Temporal lobe (tissue), 2 donors: ENCODE measurements around a stretch of chr1.

DNA sequence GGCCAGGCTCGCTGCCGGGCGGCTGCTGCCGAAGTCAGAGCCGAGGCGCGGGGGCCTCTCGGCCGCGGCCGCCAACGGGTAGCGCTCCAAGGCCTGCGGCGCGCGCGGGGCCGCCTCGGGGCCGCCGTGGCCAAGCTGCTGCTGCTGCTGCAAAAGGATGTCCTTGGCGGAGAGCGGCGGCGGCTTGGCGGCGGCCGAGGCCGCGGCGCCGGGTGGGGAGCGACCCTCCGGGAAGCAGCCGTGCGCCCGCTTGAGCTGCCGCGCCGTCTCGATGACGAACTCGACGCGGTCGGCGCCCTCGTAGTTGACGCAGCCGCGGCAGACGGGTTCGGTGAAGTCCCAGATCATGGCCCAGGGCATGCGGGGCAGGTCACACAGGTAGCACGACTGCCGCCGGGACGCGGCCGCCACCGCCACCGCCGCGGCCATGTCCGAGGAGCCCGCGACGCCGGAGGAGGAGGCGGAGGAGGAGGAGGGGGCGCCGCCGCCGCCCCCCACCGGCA lies 861 bp downstream of the IRF2BP2 start:
- RAMPAGE, long total RNA: no peak

- RAMPAGE, long total RNA: no peak
Measured at GRCh38 chr1:234718873-234719428, 109.0 kb upstream of the IRF2BP2 start.

DNA sequence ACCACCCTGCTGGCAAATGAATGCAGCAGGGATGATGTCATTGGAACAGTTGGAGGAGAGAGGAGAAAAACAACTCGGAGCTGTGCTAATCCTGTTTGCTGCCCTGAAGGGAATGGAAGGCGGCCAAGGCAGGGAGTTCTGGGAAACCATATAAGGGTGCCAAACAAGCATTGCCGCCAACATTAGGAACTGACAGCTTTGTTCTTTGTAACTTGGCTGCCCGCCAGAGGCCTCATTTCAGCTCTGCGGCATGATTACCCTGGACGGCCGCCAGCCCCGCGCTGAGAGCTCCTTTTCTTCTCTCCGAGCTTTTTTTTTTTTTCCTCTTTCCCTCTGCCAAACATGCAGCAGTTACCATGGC lies 114.2 kb upstream of the IRF2BP2 start:
- RAMPAGE, long total RNA: no peak

- RAMPAGE, long total RNA: no peak
Measured at GRCh38 chr1:234751065-234751896, 141.3 kb upstream of the IRF2BP2 start.

- RAMPAGE, long total RNA: no peak
Measured at GRCh38 chr1:234816437-234816880, 206.5 kb upstream of the IRF2BP2 start.

DNA sequence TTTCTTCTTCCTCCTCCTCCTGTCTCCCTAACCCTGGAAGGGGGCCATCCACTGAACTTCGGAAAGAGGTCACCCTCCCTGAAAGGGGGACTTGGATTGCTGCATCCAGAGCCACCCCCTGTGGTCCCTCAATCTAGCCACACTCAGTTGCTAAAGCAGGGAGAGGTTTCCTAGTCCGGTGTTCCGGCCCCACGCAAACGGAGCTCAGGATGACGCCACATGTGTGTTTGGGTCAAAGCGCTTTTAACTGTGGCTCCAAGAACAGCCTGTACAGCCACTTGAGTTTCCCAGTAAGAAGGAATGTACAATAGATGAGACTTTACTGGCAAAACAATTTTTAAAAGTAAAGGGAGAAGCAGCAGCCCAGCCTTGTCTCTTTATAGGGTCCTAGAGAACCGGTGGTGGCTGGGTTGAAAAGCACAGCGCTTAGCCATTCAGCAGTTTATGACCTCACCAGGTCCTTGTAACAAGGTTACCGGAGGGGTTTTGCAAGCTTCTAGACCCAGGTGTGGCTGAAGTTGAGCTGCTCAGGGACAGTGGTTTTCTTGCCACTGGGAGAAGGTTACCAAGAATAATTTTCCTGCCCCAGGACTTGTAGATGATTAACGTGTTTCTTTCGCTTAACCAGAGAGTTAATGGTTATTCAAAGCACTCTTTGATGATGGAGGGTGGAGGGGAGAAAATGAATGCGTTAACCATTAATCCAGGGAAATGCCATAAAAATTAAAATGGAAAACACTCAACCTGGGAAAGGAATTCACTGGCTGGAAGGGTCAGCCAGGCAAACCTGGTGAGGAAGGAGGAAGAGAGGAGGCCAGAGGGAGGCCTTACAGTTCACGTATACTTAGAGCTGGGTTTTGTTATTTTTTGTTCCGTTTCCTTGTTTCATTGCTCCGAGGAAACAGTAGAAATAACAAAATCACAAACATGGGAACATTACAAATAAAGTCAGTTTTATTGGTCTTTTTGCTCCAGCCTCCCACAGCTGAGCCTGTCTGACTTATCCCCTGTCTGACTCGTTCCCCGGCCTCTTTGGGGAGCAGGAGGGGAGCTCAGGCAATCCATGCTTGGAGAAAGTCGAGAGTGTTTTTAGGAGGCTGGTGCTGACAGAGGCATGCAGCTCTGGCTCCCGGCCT lies 207.3 kb upstream of the IRF2BP2 start:
- RAMPAGE, long total RNA: no peak

GRCh38 chr1:234844312-234845017 lies 234.5 kb upstream of the IRF2BP2 start:
- RAMPAGE, long total RNA: no peak

DNA sequence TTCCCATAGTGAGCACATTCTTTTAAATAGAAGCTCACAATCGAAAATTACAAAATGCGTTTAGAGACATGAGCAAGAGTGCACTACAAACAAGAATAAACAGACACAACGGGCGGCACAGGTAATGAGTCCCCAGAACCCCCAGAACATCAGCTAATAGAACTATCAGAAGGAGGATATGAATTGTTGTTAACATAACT lies 235.6 kb upstream of the IRF2BP2 start:
- RAMPAGE, long total RNA: no peak

- RAMPAGE, long total RNA: no peak
Measured at GRCh38 chr1:234865933-234866906, 256.2 kb upstream of the IRF2BP2 start.

DNA sequence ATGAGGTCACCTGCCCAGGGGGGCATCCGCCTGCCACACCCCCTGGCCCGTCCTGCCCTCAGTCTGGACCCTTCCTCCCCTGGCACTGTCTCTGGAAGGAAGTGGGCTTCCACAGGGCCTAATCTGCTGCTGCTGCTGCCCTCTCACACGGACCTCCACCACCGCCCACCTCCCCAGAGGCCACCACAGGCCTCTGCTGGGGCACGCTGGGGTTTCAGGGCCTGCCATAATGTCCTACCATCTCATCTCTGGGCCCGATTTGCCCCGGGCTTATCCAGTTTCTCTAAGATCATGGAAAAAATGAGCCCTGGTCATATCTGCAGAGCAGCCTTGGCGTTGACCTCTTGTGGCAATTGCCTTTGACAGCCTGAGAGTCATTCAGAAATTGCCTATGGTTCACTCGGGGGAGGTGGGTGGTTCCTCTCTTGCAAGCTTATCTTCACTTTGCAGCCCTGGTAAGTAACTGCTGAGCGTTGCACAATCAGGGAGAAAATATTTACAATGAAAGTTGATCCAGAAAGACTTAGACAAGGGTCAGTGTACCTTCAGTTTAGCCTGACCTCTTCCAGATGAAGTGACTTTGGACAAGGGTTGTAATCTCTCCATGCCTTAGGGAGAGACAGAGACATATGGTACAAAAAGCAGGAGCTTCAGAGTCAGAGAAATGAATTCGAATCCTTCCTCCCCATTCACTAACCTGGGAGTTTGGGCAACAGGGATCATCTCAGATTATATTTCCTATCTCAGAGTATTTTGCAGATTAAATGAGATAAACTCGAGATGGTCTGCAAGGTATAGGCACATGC lies 252.4 kb downstream of the TOMM20 start:
- RAMPAGE, long total RNA: no peak

- RAMPAGE, long total RNA: no peak
Measured at GRCh38 chr1:234917984-234919030, 210.3 kb downstream of the TOMM20 start.

DNA sequence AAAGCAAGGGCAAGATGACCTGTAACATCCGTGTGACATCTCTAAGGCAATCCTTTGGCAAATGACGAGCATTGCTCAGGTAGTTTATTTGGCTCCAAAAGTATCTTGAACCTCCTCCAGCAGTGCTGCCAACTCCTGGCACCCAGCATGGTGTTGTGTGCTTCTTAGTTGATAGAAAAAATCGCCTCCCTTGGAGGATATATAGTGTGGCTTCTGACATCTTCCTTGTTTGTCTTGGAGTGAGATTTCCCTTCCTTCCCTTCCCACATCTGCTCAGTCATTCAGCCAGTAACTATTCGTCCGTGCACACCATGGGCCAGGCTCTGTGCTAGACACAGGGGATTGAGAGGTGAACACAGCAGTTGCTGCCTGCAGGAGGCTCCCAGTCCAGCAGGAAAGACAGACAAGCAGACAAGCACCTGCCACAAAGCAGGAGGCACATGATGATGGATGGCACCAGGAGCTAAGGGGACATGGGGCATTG lies 121.7 kb downstream of the TOMM20 start:
- RAMPAGE, long total RNA: no peak

GRCh38 chr1:235022105-235023025 lies 106.3 kb downstream of the TOMM20 start:
- RAMPAGE, long total RNA: no peak

DNA sequence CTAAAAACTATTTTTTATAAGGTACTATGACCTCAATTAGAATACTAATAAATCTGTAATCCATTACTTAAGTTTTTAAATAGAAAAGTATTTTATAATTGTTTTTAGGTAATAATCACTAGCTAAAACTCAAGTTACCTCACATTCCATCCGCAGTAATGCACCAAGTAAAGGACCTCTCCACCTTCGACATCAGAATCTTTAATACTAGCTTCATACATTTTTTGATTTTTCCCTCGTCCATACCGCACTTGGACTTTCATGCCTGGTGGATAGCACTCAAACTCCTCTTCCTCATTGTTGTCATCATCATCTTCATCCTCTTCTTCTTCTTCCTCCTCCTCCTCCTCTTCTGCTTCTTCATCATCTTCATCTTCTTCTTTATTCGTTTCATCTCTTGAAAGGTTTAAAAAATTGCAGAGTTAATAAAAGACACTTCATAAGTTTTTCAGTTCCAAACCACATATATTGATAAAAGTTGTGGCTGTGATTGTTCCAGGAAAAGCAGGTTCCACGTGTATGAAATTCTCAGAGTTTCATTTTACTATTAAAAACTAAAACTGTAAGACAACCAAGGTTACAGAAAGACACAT lies 52.7 kb upstream of the RBM34 start:
- RAMPAGE, long total RNA: no peak

- RAMPAGE, long total RNA: no peak
Measured at GRCh38 chr1:235421699-235422213, 54.5 kb downstream of the TBCE start.

DNA sequence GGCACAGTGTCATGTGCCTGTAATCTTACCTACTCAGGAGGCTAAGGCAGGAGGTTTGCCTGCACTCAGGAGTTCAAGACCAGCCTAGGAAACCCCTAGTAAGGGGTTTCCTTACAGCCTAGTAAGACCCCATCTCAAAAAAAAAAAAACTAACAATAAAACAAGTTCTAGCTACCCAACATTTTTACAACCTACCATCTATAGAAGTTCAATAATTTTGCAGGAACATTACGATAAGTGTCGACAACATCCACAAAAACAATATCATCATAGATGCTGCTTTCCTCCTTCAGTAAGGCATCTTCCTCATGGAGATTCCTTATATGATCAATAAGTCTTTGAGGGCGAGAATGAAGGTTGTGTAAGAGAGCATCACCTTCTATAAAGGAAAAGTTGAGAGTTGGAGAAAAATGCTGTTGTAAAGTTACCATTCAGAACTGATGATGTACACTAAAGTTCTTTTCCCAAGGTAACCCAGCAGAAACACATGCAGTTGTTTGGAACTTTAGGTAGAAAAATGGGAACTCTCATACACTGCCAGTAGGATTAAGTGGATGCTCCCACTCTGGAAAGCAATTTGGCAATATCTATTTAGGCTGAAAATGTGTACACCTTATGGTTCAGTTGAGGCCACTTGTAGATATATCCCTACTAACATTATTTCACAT lies 45.7 kb downstream of the B3GALNT2 start:
- RAMPAGE, long total RNA: no peak

GRCh38 chr1:235484243-235484644 lies 20.0 kb downstream of the B3GALNT2 start:
- RAMPAGE, long total RNA: no peak

GRCh38 chr1:235504522-235505543 lies 581 bp upstream of the B3GALNT2 start:
- RAMPAGE, long total RNA: no peak

DNA sequence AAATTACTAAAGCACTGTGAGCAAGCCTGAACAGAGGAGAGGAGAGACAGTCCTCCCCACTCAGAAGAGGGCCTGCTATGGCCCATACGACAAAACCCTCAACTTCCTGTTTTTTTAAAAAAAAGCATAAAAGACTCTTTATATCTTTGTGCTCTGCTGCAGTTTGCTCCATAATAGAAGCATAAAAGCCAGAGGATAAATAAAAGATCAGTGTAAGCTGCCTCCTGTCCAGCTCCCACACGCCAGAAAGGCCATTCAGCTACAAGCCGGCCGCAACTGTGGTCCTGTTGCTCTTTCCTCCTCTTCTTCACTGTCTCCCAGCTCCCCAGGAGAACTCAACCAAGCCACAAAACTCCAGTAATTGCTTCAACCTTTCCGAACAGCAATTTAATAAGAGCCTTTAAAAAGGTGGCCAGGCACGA lies 37.7 kb downstream of the NID1 start:
- RAMPAGE, long total RNA: no peak

GRCh38 chr1:236035581-236035953 lies 29.3 kb downstream of the NID1 start:
- RAMPAGE, long total RNA: no peak